Measurements from ENCODE around the genes LIFR and RICTOR.

DNA sequence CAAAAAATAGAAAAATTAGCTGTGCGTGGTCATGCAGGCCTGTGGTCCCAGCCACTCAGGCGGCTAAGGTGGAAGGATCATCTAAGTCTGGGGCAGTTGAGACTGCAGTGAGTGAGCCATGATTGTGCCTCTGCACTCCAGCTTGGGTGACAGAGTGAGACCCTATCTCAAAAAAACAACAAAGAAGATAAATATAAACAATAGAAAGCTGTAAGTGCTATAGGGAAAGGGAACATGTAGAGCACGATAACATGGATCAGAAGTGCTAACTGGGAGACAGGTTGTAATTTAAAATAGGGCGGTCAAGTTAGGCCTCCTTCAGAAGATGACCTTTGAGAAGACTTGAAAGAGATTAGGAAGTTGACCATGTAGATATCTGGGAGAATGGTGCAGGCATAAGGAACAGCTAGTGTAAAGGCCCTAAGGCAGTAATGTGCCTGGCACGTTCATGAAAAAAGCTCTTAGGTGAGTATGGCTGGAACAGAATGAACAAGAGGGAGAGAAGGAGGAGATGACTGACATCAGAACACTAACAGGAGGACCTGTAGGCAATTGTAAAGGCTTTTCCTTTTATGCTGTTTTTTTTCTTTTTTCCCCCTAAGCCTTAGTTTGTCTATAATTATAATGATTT, 46.1 kb downstream of the WDR70 start:
- PRO-cap = no peak

DNA sequence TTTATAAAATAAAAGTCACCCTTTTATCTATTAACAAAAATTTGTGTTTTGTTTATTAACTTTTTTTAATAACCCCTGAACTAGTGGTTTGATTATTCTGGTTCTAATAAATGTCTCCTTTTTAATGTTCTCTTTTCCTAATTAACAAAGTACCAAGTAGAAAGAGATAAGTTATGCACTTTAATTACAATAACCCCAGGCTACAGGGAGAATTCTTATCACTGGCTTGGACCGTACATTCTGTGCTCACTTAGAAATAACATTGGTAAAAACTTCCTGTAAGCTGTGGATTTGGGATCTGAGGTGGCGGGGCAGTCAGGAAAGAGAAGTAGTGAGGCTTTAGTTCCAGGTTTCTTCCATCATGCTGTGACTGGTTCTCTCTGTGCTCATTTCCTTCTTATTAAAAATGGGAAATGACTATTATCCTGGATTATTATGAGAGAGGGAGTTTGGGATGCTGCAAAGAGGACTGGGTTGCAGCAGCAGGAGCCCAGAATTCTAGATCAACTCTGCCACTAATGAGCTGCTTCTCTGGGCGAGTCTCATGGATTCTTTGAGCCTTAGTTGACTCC, 142.0 kb downstream of the EGFLAM start:
- PRO-cap = no peak

- PRO-cap = no peak
These were observed 62.4 kb downstream of the LIFR start for GRCh38 chr5:38494012-38494476.

- PRO-cap = no peak
These were observed 19.2 kb downstream of the LIFR start for GRCh38 chr5:38537051-38537835.

DNA sequence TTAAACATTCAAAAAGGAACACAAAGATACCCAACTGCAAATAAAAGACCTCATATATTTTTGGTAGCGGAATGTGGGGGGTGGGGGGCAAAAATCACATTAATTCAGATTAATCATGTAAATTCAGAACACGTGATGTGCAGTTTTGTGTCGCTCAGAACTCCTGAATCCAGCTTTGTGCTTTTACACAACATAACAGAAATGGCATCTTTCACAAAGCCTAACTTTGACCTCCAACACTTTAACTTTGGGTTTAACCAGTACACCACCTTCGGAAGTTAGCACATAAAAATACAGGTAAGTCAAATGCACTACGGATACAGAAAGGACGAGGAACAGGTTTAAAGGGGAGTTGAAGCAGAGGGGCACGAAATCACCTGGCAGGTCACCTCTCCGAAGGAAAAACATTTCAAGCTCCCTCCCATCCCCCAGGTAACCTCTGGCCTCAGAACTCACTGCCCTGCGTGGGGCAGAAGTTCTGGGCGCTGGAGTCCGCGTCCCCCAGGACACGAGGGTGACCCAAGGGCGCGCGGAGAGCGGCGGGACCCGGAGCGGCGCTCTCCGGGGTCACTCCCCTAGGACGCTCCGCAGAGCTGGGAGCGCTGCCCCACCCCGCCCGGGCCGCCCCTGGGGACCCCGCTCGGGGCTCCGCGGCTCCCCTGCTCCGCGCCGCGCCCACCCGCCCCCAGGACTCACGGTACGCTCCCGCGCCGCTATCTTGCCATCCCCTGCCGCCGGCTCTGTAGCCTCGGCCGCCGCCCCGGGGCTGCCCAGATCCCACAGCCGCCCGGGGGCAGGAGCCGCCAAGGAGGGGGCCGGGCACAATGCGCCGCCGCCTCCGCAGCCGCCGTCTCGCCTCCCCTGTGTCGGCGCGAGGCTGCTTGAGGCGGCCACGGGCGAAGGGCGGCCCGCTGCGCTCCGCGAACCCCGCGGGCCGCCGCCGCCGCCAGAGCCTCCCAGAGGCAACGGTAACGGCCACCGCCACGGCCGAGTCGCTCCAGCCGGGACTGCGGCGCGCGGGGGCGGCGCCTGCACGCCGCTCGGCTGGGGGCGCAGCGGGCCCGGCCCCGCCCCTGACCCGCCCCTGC, at the start of gene LIFR:
LIFR (minus strand) TSS at position 1,009 of the 1,088 bp plus-strand sequence.
- PRO-cap = bidirectional peak, plus-strand start outside the sequence, minus-strand start at position 1,010 of the sequence

- PRO-cap = no peak
These were observed 51.4 kb upstream of the LIFR start for GRCh38 chr5:38607712-38608455.

GRCh38 chr5:38891249-38892043, 45.6 kb downstream of the OSMR start:
- PRO-cap = no peak

- PRO-cap = no peak
These were observed 92.3 kb downstream of the OSMR start for GRCh38 chr5:38938082-38938540.

- PRO-cap = no peak
These were observed 59.6 kb downstream of the RICTOR start for GRCh38 chr5:39014417-39015166.

- PRO-cap = bidirectional peak, plus-strand start at chr5:39074557, minus-strand start at chr5:39074390; bidirectional peak, plus-strand start at chr5:39074940, minus-strand start at chr5:39074788; bidirectional peak, plus-strand start at chr5:39074993, minus-strand start at chr5:39074983; bidirectional peak, plus-strand start at chr5:39075154, minus-strand start at chr5:39075171
These were observed at the start of gene RICTOR for GRCh38 chr5:39074234-39075290. RICTOR (minus strand) TSS chr5:39074399.

DNA sequence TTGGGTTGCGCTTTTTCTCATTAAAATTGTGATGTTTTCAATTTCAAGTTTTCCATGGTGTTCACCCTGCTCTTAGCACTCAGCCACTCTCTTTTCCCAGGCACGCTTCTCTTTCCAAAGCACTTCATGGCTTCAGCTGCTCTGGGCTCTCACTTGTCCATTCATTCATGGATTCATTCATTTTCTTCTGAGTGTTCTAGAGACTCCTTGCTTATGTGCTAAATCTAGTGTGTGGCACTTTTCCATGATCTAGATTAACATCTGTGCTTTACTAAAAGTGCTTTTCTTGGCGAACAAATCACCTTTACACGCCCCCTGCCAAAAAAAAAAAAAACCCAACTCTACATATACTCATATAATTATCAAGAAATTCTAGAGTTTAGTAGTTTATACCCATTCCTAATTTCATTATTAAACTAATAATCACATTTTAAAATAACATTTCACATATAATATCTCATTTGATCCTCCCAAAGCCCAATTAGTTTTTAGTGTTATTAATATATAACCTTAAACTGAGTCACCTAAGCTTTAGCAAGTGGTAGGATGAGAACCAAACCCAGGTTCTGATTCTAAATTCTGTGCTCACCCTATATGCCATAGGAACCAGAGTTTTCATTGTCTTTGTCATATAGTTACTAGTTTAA, 6.5 kb downstream of the FYB1 start:
- PRO-cap = no peak

GRCh38 chr5:40383947-40384703, 295.6 kb upstream of the PTGER4 start:
- PRO-cap = no peak

DNA sequence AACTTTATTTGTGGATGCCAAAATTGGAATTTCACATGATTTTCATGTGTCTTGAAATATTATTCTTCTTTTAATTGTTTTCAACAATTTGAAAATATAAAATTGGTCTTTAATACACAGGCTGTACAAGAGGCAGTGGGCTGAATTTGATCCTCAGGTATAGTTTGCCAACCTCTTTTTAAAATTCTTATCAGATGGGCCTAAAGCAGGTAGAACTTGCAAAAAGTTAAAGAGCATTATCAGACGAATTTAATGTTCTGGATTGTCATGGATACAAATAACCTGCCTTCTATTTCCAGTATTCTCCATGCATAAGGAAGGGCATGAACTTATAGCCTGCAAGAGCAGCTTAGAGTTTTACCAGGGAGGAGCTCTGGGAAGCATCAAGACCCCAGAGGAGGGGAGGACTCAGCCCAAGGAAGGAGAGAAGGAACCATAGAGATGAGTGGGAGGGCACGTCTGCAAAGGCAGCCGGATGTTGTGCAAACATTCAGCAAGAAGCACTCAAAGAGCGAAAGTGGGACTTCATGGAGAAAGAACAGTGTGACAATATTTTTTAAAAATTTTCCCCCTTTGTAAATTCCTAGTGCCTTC, 270.3 kb upstream of the PTGER4 start:
- PRO-cap = no peak

- PRO-cap = no peak
These were observed 113.5 kb upstream of the PTGER4 start for GRCh38 chr5:40566190-40566596.

DNA sequence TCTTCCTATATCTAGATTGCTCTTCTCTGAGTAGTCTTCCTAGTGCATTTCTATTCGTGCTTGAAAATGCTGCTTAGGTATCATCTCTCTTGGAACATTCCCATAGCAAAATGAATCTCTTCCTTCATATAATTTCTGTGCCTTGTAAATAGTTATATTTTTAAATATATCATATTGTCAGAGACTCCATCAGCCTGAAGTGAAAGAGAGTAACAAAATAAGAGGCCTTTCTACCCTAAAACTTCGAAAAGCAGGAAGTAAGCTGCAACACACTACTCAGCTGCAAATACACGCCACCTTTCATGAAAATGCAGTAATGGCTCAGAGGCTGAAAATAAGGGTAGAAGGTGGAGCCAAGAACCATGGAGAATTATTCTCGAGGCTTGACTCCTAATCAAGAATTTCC, 30.3 kb upstream of the PTGER4 start:
- PRO-cap = no peak

GRCh38 chr5:40675758-40676170, 4.0 kb upstream of the PTGER4 start:
- PRO-cap = no peak

DNA sequence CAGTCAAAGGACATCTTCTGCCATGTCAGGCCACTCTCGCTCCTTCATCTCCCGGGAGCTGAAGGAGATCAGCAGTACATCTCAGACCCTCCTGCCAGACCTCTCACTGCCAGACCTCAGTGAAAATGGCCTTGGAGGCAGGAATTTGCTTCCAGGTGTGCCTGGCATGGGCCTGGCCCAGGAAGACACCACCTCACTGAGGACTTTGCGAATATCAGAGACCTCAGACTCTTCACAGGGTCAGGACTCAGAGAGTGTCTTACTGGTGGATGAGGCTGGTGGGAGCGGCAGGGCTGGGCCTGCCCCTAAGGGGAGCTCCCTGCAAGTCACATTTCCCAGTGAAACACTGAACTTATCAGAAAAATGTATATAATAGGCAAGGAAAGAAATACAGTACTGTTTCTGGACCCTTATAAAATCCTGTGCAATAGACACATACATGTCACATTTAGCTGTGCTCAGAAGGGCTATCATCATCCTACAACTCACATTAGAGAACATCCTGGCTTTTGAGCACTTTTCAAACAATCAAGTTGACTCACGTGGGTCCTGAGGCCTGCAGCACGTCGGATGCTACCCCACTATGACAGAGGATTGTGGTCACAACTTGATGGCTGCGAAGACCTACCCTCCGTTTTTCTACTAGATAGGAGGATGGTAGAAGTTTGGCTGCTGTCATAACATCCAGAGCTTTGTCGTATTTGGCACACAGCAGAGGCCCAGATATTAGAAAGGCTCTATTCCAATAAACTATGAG, 12.5 kb downstream of the PTGER4 start:
- PRO-cap = no peak

DNA sequence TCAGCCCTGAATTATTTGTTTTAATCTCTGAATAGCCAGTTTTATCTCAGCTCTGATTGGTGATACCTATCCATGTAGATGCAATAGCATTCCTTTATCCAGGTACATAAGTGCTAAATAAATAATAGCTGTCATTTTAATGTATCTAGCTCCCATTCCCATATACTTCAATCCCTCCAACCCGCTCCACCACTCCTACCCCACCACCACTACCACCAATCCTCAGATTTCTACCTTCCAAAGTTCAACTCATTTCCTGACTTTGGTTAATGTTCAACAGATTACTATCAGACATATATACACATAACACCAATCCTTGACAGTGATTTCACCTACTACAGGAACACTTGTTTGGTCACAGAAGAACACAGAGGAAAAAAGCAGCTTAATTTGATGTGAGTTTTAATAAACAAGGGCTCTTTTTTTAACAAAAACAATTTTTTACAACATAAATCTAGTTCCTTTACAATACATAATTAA, 13.9 kb downstream of the PRKAA1 start:
- PRO-cap = no peak

- PRO-cap = no peak
These were observed 19.5 kb downstream of the C6 start for GRCh38 chr5:41193403-41194664.

DNA sequence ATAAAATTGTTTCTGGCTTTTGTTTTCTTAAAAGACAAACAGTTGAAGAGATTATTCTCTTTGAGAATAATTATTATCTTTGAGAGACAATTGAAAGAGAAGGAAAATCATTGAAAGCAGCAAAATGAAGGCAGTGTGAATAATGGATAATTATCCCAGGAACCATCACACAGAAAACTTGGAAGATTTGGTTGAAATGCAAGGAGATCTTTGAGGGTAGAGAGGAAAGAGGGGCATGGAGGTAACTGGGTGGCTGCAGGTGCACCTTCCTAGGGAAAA, 243.6 kb upstream of the GHR start:
- PRO-cap = no peak